Endothelial cell of umbilical vein (primary cell): ENCODE measurements around the gene GALNT18.

DNA sequence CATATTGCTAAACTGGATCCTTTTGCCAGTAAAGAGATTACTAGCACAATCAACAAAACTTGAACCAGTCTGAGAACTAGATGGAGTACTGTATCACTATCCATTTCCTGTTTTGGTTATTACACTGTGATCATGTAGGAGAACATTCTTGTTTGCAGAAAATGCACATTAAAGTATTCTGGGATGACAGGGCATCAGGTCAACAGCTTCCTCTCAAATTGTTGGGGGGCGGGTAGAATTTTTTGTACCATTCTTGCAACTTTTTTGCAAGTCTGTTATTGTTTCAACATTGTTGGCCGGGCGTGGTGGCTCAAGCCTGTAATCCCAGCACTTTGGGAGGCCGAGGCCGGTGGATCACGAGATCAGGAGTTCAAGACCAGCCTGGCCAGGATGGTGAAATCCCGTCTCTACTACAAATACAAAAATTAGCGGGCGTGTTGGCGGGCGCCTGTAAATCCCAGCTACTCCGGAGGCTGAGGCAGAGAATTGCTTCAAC lies 1.9 kb downstream of the SBF2 start:
- PRO-cap, result no peak
CAGE:
- cytosol, long polyA minus RNA, result no peak
- cytosol, long polyA plus RNA, result no peak
- long polyA plus RNA, result no peak
- nucleus, long polyA minus RNA, result no peak
- nucleus, long polyA plus RNA, result no peak

DNA sequence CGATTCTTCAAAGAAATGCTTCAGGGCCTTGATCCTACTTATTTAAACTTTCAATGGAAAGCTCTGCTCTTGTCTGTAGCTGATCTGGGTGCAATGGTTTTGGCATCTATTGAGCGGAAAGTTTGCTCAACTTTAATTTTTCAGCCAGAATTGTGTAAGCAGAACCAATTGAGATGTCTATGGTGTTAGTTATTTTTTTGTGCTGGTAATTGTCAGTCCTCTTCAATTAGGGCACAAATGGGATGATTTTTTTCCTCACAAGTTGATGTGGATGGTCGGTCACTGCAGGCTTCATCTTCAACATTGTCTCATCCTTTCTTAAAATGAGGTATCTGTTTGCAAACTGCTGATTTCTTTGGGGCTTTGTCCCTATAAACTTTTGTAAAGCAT lies 67.5 kb downstream of the ADM start:
- PRO-cap, result no peak
CAGE:
- cytosol, long polyA minus RNA, result no peak
- cytosol, long polyA plus RNA, result no peak
- long polyA plus RNA, result no peak
- nucleus, long polyA minus RNA, result no peak
- nucleus, long polyA plus RNA, result no peak

DNA sequence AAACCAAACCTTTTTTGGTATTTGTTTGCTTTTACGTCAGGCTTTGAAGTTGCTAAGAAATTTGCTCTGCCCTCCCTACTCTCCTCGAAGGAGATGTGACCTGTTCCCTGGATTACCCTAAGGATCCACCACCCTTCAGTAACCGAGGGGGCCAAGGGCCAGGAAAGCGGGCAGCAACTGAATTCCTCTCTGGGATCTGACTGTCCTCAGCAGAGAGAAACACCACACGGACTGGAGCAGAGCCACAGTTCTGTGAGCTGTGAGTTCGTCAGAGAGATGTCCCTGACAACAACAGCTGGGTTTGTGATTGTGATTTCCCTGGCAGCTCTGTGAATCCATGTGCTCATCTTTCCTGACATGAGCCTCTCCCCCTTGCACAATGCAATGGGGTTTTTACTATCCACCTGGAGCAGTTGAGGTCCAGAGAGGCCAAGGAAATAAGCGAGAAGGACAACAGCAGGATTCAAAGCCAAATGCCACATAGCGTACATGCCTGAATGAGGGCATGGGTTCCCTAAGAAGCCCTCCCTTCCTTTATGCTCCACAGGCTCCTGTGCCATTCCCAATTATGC lies 69.4 kb upstream of the AMPD3 start:
- PRO-cap, result no peak
CAGE:
- cytosol, long polyA minus RNA, result no peak
- cytosol, long polyA plus RNA, result no peak
- long polyA plus RNA, result no peak
- nucleus, long polyA minus RNA, result no peak
- nucleus, long polyA plus RNA, result no peak

DNA sequence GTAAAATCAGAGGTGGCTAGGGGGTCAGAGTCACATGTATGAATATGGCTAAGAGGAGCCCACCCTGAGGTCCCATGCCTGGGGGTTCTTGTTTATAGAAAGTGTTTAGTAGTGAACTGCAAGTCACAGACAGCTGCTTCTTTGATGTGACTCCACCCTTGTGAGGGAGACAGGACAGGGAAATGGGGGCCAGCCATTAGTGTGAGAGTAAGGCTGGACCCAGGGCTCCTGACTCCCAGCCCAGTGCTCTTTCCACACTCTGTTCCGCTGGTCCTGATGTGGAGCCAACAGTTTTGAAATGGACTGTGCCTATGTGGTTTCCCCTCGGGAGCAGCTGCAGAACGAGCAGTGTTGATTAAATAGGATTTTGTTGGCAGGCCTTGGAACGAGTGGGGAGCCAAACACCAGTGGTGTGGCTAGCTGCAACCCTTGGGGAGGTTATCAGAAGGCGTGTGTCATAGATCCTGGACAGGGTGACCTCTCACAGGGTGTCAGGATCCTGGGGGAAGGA lies 66.6 kb upstream of the AMPD3 start:
- PRO-cap, result no peak
CAGE:
- cytosol, long polyA minus RNA, result no peak
- cytosol, long polyA plus RNA, result no peak
- long polyA plus RNA, result no peak
- nucleus, long polyA minus RNA, result no peak
- nucleus, long polyA plus RNA, result no peak

DNA sequence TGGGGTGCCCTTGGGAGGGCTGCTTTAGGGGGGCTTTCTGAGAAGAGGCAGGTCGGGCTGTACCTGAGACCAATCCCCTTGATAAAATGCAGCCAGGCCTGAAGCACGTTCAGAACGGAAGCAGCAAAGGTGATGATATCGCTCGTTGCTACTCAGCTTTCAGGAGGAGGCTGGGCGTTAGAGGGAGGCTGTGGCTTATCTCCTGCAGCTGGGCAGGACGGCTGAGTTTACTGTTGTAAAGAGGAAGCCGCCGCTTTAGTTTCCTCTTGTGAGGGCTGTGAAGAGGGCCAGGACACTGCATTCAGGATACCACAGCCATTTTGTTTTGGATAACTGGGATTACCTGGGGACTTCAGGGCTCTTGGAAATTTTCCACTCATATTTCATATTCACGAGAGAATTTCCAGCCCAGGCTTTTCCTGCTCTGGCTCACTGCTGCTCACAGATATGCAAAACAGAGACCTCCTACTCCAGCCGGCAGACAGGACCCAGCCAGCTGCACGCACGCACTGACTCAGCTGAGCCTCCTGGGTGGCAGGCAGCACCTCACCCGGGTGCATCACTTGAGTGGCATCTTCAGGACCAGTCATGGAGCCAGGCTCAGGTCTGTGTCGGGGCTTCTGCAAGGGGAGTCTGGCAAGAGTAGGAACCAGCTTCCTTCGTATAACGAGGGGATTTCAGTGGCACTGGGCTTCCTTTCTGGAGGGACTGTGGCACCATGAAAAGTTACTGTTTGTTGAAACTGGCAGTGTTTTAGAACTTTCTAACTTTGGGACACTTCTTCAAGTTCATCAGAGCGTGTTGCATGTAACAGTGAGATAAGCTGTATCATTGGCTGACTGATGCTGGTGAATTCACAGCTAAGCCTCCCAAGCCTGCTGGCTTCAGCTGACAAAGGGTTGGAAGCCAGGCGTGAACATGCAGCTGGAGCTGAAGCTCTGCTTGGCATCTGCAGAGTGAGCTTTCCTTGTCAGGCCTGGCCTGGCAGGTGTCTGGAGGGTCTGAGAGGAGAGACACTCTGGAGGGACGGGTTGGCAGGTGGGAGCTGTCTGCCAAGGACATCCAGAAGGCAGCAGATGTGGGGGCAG lies 1.1 kb downstream of the AMPD3 start:
- PRO-cap, result unidirectional peak, plus-strand start at position 258 of the sequence
CAGE:
- cytosol, long polyA minus RNA, result start-site peak on the plus strand centred at position 289 of the sequence, 62 bp wide, 24 reads
- cytosol, long polyA plus RNA, result no peak
- long polyA plus RNA, result no peak
- nucleus, long polyA minus RNA, result start-site peak on the plus strand centred at position 294 of the sequence, 83 bp wide, 77 reads
- nucleus, long polyA plus RNA, result start-site peak on the plus strand centred at position 282 of the sequence, 93 bp wide, 13 and 10 reads in 2 replicates

DNA sequence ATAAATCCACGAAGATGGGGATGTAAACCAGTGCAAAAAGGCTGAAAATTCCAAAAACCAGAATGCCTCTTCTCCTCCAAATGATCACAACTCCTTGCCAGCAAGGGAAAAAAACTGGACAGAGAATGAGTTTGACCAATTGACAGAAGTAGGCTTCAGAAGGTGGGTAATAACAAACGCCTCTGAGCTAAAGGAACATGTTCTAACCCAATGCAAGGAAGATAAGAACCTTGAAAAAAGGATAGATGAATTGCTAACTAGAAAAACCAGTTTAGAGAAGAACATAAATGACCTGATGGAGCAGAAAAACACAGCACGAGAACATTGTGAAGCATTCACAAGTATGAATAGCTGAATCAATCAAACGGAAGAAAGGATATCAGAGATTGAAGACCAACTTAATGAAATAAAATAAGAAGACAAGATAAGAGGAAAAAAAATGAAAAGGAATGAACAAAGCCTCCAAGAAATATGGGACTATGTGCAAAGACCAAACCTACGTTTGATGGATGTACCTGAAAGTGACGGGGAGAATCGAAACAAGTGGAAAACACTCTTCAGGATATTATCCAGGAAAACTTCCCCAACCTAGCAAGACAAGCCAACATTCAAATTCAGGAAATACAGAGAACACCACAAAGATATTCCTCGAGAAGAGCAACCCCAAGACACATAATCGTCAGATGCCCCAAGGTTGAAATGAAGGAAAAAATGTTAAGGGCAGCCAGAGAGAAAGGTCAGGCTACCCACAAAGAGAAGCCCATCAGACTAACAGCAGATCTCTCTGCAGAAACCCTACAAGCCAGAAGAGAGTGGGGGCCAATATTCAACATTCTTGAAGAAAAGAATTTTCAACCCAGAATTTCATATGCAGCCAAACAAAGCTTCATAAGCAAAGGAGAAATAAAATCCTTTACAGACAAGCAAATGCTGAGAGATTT lies 12.2 kb downstream of the AMPD3 start:
- PRO-cap, result no peak
CAGE:
- cytosol, long polyA minus RNA, result no peak
- cytosol, long polyA plus RNA, result no peak
- long polyA plus RNA, result no peak
- nucleus, long polyA minus RNA, result no peak
- nucleus, long polyA plus RNA, result no peak

DNA sequence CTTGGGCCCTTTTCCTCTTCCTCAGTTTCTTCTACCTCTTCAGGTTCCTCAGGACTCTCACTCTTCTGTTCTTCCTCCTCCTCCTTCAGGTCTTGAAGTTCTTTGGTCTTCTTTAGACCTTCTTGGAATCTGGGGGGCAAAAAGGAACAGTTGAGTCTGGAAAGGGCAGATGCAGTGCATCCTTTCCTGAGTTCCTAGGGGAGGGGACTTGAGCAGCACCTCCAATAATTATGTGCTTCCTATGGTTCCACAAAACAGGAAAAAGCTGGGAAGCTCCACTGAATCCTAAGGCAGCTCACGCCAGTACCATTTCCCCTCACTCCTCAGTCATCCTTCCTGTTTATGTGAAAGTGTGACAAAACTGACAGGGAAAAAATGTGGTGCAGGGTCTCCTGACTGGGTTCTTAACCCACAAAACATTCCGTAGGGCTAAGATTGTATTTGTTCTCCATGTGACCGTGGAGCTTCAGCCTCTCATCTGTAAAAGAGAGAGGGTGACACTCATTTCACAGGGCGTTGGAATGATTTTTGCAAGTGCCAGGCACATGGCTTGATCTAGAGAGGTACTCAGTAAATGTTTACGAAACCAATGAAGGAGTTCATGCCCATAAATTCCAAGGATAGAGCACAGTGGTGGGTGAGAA lies 12.1 kb upstream of the LYVE1 start:
- PRO-cap, result no peak
CAGE:
- cytosol, long polyA minus RNA, result no peak
- cytosol, long polyA plus RNA, result no peak
- long polyA plus RNA, result no peak
- nucleus, long polyA minus RNA, result start-site peak on the minus strand centred at position 145 of the sequence, 28 bp wide, 5 reads
- nucleus, long polyA plus RNA, result no peak

GRCh38 chr11:10599365-10600107 lies 31.1 kb upstream of the LYVE1 start:
- PRO-cap, result no peak
CAGE:
- cytosol, long polyA minus RNA, result no peak
- cytosol, long polyA plus RNA, result no peak
- long polyA plus RNA, result no peak
- nucleus, long polyA minus RNA, result no peak
- nucleus, long polyA plus RNA, result no peak

DNA sequence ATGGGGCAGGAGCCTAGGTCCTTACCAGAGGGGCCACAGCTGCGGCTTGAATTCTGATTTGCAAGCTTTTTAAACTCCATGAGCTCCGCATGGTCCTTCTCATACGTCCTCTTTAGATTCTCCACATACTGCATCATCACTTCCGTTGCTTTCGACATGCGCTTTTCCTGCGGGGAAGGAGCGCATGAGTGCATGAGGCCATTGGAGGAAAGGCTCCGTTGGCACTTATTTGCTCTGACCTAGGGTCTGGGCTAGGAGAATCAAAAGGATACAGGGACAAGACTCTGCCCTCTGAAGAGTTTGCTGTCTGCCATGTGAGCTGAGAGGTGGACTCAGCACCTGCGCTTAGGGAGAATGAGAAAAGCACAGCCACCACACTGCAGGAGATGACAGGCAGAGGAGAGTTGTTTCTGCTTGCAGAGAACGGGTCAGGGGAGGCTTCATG lies 32.5 kb upstream of the LYVE1 start:
- PRO-cap, result no peak
CAGE:
- cytosol, long polyA minus RNA, result no peak
- cytosol, long polyA plus RNA, result no peak
- long polyA plus RNA, result no peak
- nucleus, long polyA minus RNA, result no peak
- nucleus, long polyA plus RNA, result no peak

GRCh38 chr11:10624015-10624783 lies 55.7 kb upstream of the LYVE1 start:
- PRO-cap, result no peak
CAGE:
- cytosol, long polyA minus RNA, result no peak
- cytosol, long polyA plus RNA, result no peak
- long polyA plus RNA, result no peak
- nucleus, long polyA minus RNA, result no peak
- nucleus, long polyA plus RNA, result no peak

GRCh38 chr11:10796060-10796947 lies 12.4 kb downstream of the EIF4G2 start:
- PRO-cap, result unidirectional peak, minus-strand start at chr11:10796130
CAGE:
- cytosol, long polyA minus RNA, result no peak
- cytosol, long polyA plus RNA, result no peak
- long polyA plus RNA, result no peak
- nucleus, long polyA minus RNA, result no peak
- nucleus, long polyA plus RNA, result no peak

- PRO-cap, result no peak
CAGE:
- cytosol, long polyA minus RNA, result no peak
- cytosol, long polyA plus RNA, result no peak
- long polyA plus RNA, result no peak
- nucleus, long polyA minus RNA, result no peak
- nucleus, long polyA plus RNA, result no peak
Measured at GRCh38 chr11:10908225-10908746, 50.4 kb upstream of the ZBED5 start.

DNA sequence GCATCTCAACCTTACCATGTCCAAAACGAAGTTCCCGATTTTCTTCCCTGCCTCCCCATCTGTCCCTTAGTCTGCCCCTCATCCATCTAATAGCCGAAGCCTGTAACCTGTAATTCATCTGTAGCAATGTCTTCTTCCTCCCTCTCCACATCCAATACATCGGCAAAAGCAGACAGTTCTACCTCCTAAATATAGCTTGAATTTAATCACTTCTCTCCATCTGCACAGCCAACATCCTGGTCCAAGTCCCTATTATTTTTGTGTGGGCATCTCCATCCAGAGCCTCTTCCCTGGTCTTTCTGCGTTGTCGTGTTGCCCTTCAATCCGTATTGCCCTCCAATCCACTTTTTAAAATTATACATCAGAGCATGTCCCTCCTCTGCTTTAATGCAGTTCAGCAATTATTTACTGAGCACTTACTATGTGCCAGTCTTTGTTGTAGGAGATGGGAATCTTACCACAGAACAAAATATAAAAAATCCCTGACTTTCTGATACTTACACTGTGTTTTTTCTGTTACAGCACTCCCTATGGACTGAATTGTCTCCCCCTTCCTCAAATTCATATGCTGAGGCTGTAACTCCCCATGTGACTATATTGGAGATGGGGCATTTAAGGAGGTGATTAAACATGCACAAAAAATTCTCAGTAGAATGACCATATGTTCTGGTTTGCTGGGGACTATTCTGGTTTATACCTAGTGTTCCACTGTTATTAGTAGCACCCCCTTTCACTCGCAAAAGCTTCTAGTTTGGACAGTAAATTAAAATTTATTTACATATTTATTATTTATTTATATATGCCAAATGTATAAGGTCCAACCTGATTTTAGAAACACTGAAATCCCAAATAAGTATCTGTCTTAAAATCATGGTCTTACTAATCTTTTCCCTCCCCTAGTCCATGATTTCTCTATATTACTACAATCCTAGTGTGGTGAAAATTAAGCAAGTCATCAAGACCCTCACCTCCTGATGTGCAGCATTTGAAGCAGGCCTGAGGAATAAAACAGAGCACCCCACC lies 2.0 kb upstream of the CSNK2A3 start:
- PRO-cap, result no peak
CAGE:
- cytosol, long polyA minus RNA, result no peak
- cytosol, long polyA plus RNA, result no peak
- long polyA plus RNA, result no peak
- nucleus, long polyA minus RNA, result no peak
- nucleus, long polyA plus RNA, result no peak

DNA sequence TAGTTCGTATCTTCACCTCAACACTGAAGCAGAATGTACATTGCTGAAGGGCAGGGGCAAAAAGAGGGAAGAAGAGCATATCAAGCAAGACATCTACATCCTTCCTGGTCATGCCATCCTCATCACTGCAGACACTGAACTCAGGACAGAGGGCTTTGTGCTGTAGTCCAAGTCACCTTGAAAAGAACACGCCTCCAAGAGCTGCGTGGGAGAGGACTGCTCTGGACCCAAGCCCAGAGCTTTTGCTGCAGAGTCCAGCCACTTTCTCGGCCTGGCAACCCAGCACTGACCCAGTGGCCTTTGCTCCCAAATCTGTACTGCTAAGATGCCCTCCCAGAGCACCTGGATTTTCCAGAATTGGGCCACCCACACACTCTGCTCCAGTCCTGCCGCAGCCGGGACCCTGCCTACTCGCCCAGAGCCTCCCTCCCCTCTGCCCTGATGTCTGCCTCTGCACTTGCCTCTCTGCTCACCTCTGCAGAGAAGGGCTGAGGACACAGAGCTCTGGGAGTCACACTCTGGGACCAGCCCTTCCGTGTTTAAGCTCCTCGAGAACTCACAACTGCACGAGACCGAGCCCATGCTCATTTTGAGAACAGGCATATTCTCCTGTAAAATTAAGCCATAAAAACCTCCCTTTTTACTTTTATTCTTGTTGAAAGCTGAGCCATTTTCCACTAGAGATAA lies 83.7 kb upstream of the CSNK2A3 start:
- PRO-cap, result no peak
CAGE:
- cytosol, long polyA minus RNA, result no peak
- cytosol, long polyA plus RNA, result no peak
- long polyA plus RNA, result no peak
- nucleus, long polyA minus RNA, result no peak
- nucleus, long polyA plus RNA, result no peak

- PRO-cap, result no peak
CAGE:
- cytosol, long polyA minus RNA, result no peak
- cytosol, long polyA plus RNA, result no peak
- long polyA plus RNA, result no peak
- nucleus, long polyA minus RNA, result no peak
- nucleus, long polyA plus RNA, result no peak
Measured at GRCh38 chr11:11577241-11577645, 44.6 kb downstream of the GALNT18 start.

DNA sequence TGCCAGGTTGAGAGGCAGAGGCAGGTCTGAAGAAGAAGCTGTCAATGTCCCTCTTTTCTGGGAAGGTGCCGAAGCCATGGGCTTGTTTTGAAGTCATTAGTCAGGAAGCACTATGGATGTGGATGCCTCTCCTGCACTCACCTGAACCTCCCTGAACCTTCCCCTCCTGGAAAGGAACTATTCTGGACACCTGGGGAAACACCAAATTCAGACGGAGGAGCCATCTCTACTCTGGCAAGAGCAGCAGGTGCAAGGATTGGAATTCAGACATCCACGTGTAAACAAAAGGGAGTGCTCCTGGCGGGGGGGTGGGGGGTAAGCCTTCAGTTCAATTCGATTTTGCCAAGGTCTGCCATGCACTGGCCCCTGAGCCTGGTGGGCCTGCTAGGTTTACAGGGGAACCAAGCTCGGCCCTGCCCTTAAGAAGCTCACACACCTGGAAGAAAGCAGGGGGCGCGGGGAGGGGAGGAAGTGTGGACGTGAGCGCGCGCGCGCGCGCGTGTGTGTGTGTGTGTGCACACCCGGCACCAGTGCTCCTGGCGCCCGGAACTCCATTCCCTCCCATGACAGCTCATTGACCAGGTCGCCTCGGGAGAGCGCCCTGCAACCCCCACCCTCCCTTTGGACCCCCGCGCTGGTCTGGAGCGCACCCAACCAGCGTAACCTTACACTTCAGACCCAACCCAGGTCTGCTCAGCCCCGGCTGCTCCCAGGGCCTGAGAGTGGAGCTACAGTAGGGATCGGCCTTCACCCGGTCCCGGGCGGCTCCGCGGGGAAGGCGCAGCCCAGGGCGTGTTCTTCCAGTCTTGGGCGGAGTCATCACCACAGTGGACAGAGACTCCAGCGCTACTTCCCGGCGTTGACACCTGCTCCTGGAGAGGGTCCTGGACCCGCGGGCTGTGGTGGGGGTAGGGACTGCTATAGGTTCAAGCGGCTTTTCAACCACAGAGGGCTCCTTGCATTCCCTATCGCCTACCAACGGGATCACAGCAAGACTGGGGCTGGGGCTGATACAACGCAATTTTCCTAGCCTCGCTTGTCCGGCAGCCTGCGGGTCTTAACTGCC lies 1.6 kb downstream of the GALNT18 start:
- PRO-cap, result no peak
CAGE:
- cytosol, long polyA minus RNA, result no peak
- cytosol, long polyA plus RNA, result no peak
- long polyA plus RNA, result no peak
- nucleus, long polyA minus RNA, result no peak
- nucleus, long polyA plus RNA, result no peak

GRCh38 chr11:11621360-11622560 lies at the start of gene GALNT18:
Gene GALNT18, minus strand, starts transcription at chr11:11622005.
- PRO-cap, result bidirectional peak, plus-strand start at chr11:11622246, minus-strand start at chr11:11622002
CAGE:
- cytosol, long polyA minus RNA, result no peak
- cytosol, long polyA plus RNA, result no peak
- long polyA plus RNA, result no peak
- nucleus, long polyA minus RNA, result no peak
- nucleus, long polyA plus RNA, result no peak

GRCh38 chr11:11813221-11813802 lies 28.5 kb upstream of the USP47 start:
- PRO-cap, result no peak
CAGE:
- cytosol, long polyA minus RNA, result no peak
- cytosol, long polyA plus RNA, result no peak
- long polyA plus RNA, result no peak
- nucleus, long polyA minus RNA, result no peak
- nucleus, long polyA plus RNA, result no peak

DNA sequence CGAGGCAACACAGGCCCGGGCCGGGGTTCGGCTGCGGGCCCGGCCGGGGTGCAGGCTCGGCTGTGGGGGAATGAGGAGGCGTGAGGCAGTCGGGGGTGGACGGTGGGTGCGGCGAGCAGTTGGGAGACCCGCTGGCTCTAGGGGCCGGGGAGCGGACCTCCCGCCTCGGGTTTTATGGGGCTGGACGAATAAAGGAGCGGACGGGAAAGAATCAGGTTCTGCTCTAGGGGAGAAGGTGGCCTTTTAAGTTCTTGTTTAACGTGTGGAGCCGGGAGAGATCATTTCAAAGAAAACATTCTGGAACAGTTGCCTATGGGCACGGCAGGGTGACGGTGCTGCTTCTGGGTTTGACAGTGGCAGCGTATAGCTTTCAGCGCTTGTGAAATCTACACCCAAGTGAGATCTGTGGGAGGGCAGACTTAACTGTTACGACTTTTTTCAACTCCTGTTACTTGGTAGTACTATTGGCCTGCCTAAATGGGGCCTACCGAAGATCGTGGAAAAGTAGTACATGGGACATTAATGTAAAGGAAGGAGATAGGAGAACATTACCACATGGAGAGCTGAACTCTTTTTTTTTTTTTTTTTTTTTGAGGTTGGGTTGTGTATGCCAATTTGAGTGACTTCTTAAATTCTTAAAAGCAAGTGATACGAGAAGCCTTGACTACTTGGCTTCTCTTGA lies 638 bp downstream of the USP47 start:
- PRO-cap, result bidirectional peak, plus-strand start at position 305 of the sequence, minus-strand start at position 401 of the sequence
CAGE:
- cytosol, long polyA minus RNA, result no peak
- cytosol, long polyA plus RNA, result no peak
- long polyA plus RNA, result no peak
- nucleus, long polyA minus RNA, result start-site peak on the plus strand centred at position 111 of the sequence, 88 bp wide, 124 reads
- nucleus, long polyA plus RNA, result no peak

DNA sequence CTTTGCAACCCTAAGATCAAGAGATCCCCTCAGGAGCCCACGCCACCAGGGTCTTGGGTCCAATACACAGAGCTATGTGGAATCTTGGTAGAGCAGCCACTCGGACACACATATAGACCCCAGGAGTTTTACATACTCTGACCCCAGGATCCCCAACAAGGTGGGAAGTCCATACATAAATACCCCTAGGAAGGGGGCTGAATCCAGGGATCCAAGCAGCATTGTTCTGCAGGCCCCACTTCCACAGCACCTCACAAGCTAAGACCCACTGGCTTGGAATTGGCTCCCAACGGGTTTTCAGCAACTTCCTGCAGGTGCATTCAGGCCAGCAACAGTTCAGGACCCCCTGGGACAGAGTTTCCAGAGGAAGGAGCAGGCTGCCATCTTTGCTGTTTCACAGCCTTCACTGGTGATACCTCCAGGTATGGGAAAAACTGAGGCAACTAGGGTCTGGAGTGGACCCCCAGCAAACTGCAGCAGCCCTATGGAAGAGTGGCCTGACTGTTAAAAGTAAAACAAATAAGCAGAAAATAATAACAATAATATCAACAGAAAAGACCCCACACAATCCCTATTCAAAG lies 43.8 kb downstream of the USP47 start:
- PRO-cap, result no peak
CAGE:
- cytosol, long polyA minus RNA, result no peak
- cytosol, long polyA plus RNA, result no peak
- long polyA plus RNA, result no peak
- nucleus, long polyA minus RNA, result no peak
- nucleus, long polyA plus RNA, result no peak